ENCODE measurements around the gene TXNL4B.

GRCh38 chr16:71865049-71865569, 18.9 kb downstream of the ZNF821 start:
- RRBS = no CpG with 5 or more reads among the region's 3 CpGs

- RRBS = 2% methylated on average over 9 of the region's 46 CpGs
Measured at GRCh38 chr16:71895649-71896348, 468 bp downstream of the IST1 start.

- RRBS = no CpG with 5 or more reads among the region's 4 CpGs
Measured at GRCh38 chr16:71938402-71939013, 43.2 kb downstream of the IST1 start.

DNA sequence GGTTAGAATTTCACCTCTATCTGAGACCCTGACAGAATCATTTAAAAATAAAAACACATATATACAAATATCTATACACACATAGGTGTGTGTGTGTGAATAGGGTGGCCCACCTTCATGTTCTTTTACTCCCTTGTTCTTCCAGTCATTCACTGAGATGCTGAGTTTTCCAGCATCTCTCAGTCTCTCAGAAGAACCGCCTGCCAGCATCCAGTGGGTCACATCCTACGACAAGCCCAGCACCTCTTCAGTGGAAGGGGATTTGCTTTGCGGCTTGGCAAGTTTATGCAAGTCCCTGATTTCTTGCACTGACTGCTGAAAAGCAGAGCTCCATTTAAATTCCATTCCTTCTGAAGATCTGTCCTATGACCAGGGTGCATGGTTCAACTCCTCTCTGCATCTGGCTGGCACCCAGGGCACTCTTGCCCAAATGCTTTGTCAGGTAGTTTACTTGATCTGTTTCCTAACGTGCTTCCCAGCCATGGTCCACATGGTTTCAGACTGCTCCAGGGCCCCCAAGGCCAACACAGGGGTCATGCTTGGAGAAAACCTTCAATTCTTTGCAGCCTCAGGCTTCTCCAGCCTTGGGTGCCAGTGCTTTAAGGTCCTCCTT, 11.4 kb upstream of the HP start:
- RRBS = no CpG with 5 or more reads among the region's 4 CpGs

- RRBS = no CpG with 5 or more reads among the region's 6 CpGs
Measured at GRCh38 chr16:72050560-72051488, 3.5 kb upstream of the HP start.

- RRBS = no CpG with 5 or more reads among the region's 2 CpGs
Measured at GRCh38 chr16:72051879-72052190, 2.5 kb upstream of the HP start.

GRCh38 chr16:72061133-72062325, 1.5 kb upstream of the HPR start:
- RRBS = no CpG with 5 or more reads among the region's 5 CpGs

DNA sequence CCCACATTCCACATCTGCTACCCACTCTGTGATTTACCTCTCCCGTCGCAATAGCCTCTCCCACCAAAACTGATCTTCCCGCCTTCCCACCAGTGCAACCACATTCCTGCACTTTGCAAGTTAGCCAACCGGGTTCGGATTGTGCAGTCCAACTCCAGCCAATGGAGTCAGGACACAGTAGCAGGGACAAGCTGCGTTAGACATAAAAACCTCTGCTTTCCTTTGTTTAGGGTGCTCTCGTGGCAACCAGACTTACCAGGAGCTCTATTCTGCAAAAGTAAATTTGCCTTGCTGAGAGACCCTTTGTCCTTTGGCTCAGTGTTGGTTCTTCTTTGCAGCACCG, 1.4 kb downstream of the HPR start:
- RRBS = no CpG with 5 or more reads among the region's 8 CpGs

- RRBS = no CpG with 5 or more reads among the region's 12 CpGs
Measured at GRCh38 chr16:72084654-72085596, 8.5 kb downstream of the TXNL4B start.

GRCh38 chr16:72093235-72093724, at the start of gene TXNL4B:
Gene TXNL4B, minus strand, starts transcription at chr16:72093620.
- RRBS = no CpG with 5 or more reads among the region's 33 CpGs

DNA sequence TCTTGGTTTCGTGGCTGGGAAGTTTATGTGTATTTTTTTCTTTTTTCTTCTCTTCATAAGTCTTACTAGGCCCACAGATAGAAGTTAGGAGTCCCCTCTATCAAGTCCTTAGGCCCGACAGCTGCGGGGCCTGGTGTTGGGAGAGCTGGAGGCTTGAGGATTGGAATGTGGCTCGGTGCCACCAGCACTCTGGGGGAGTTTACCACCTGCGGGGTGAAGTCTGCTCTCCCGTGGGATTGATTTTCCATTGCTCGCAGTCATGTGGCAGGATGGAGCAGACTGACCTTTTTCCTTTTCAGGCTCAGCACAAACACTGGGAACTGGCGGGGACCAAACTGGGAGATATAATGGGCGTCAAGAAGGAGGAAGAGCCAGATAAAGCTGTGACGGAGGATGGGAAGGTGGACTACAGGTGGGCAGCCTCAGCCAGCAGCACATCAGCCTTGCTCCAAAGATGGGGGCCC, 7.6 kb downstream of the DHX38 start:
- RRBS = no CpG with 5 or more reads among the region's 10 CpGs

DNA sequence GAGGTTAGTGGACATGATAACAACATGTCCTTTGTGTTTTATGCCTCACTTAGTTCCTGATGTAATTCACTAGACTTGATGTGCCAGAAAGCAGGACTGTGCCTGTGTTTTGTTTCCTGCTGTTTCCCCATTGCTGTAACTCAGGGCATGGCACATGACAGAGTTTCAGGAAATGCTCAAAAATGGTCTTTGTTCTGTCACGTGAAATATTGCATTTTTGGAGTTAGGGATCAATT, 32.7 kb downstream of the DHX38 start:
- RRBS = no CpG with 5 or more reads among the region's 1 CpG

- RRBS = no CpG with 5 or more reads among the region's 3 CpGs
Measured at GRCh38 chr16:72291283-72292068, 119.5 kb upstream of the PMFBP1 start.

DNA sequence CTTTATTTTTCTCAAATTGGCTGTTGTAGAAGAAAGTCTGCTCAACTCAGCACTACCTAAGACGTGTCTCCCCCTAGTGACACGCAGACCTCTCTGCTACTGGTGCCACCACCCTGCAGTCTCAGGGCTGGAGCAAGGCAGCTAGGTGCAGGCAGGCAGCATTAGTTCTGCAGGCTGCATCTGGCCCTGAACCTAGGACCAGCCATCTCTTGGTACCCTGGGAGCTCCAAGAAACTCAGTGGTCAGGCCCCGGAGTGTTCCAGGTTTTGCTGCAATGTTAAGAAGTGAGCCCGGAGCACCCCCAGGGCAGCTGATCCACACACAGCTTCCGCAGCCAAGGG, 200.7 kb downstream of the ZFHX3 start:
- RRBS = 100% methylated on average over 1 of the region's 5 CpGs

GRCh38 chr16:72847629-72848491, 200.1 kb downstream of the ZFHX3 start:
- RRBS = no CpG with 5 or more reads among the region's 16 CpGs

- RRBS = no CpG with 5 or more reads among the region's 13 CpGs
Measured at GRCh38 chr16:72937128-72937930, 110.6 kb downstream of the ZFHX3 start.

GRCh38 chr16:72974187-72974874, 73.6 kb downstream of the ZFHX3 start:
- RRBS = no CpG with 5 or more reads among the region's 17 CpGs

- RRBS = no CpG with 5 or more reads among the region's 31 CpGs
Measured at GRCh38 chr16:72989390-72990858, 58.0 kb downstream of the ZFHX3 start.

- RRBS = no CpG with 5 or more reads among the region's 14 CpGs
Measured at GRCh38 chr16:73032302-73033167, 15.4 kb downstream of the ZFHX3 start.